Thyroid gland (tissue), 7 donors: ENCODE measurements around the genes SPRYD7, KCNRG and C13orf42.

- PRO-cap, 2 experiments, result no peak in any of the 2 experiments
- RAMPAGE, long total RNA, 5 experiments, result no peak in any of the 5 experiments
Observed at GRCh38 chr13:48783021-48783890, 129.5 kb downstream of the CYSLTR2 start.

DNA sequence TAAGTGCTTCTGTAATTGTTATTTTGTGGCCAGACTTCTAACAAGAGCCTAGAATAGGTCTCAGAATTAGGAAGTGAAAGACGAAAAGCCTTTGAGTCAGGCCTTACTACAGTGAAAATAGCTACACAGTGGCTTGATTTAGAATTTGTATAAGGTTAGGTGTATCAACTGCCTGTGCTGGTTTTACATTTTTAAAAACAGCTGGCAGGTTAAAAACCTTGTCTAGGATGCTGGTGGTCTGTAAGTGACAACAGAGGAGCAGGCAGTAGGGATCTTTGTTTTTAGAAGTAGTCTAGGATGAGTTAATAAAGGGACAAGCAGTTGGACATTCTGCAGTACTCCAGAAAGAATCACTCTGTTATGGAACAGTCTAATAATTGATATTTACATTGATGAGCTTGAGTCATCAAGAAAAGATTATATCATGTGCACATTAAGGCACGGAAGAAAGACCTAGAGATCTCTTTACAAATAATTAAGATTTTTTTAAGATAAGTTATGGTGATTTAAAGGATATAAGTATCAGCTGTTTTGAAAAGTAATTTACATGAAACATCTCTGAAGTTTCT lies 4.5 kb downstream of the FNDC3A start:
- PRO-cap, 2 experiments, result no peak in any of the 2 experiments
- RAMPAGE, long total RNA, 5 experiments, result no peak in any of the 5 experiments

DNA sequence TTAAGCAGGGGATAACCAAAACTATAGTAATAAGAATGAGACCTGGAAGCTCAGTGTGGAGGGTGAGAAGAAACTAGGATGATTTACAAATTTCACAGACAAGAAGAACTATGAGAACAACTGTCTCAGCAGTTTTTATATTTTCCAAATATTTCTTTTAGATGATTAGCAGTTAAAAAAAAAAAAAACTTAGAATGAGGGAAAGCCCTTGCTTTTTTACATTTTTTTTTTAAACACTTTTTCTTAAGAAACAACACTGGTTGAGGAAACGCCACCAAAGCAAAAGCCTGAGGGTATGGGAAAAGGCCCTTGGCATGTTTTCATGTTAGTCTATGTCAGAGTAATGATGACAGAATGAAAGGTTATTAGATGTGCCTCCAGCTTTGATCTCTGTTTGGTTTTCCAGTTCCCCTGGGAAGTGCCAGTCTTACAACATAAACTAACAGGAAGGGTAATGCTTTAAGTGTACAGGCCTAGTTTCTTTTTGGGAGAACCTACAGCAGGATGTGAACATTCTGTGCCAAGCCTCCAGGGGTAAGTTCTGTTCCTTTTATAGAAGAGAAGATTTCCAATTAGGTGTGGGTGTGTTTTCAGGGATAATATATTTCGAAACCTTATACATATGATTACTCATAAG lies 121.5 kb downstream of the FNDC3A start:
- PRO-cap, 2 experiments, result no peak in any of the 2 experiments
- RAMPAGE, long total RNA, 5 experiments, result no peak in any of the 5 experiments

DNA sequence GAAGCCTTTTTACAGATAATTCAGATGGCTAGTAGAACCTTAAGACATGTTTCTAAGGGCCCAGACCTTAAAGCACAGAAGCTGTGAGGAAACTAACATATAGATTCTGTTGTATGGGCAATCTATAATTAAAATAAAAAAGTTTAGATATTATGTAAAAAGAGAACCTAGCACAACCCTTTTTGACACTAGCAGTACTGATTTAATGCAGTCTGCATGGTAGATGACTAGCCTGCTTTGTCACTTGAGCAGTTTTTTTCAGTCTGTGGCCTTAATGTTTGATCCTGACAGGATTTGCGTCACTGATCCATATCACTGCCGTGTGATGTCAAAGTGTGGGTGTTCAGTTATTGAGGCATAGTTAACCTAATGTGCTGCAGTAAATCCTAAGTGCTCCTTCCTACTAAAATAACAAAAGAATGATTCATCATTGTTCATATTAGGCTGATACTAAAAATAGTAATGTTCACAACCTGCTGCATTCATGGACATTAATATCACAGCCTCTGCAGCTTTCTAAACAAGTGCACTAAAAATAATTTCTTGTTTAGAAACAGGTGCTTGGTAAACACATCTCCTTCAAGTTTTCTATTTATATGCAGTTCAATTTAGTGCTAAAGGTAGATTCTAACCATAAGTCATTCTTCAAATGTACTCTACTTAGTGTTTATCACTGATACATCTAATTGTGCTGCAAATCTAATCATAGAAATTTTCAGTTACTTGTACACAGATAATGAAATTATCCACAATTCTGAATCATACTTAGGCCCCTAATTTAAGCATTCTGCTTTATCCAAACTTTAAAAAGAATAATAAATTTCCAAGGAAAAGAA lies 121.9 kb upstream of the MLNR start:
- PRO-cap, 2 experiments, result peak in 2 of 2 experiments; most common plus-strand start position 465 of the sequence (in 1); most common minus-strand start position 239 of the sequence (in 1)
- RAMPAGE, long total RNA, 5 experiments, result no peak in any of the 5 experiments

DNA sequence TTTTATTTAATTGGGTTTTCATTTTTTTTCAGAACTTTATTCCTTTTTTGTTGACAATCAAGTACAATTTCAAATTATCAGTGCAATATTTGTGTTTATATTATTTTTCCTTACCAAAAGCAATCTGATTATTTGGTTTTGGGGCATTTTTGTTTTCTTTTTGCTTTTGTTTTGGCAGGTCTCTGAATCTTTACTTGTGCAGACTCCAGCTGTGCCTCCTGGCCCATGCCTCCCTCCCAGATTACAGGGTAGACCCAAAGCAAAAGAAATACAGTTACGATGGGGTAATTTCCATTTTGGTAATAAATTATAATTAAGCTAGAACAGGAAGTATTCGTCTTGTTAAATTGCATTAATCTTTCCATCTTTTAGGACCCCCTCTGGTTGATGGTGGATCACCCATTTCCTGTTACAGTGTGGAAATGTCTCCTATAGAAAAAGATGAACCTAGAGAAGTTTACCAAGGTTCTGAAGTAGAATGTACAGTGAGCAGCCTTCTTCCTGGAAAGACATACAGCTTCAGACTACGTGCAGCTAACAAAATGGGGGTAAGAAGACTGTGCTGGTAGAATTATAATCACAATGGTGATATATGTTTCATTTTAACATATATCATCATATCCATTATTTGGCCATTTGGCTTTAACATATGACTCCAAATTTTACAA lies 29.2 kb upstream of the MLNR start:
- PRO-cap, 2 experiments, result no peak in any of the 2 experiments
- RAMPAGE, long total RNA, 5 experiments, result no peak in any of the 5 experiments

GRCh38 chr13:49295216-49295928 lies 47.6 kb downstream of the CDADC1 start:
- PRO-cap, 2 experiments, result no peak in any of the 2 experiments
- RAMPAGE, long total RNA, 5 experiments, result no peak in any of the 5 experiments

DNA sequence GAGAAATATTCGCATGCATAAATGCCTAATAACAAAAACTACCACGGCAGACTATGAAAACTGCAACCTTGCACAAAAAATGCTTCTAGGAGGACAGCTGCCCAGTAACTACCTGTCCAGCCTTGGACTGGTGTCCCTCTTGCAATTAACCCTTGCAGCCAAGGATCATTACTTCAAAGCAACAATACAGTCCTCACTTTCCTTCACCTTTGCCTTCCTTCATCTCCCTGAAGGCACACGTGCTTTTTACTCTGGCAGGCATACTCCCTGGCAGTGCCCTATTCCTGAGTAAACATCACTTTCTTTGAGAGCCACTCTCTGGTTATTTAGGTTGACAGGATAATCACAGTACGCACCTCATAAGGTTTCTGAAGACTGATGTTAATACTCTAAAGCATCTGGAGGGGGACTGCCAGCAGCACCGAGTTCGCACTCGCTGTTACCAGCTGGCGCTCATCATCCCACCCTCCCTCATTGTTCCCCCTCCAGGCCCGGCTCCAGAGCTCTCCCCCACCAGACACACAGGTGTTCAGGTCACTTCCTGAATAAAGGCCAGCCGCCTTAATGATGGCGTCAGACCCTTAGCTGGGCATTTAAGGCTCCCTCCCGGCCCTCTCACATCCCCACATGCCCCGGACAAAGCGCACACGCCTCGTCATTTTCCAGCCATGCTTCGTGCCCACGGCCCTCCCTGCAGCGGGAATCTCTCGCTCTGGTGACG lies 57.3 kb downstream of the CDADC1 start:
- PRO-cap, 2 experiments, result peak in 2 of 2 experiments; most common plus-strand start position 325 of the sequence (in 2); most common minus-strand start position 221 of the sequence (in 1)
- RAMPAGE, long total RNA, 5 experiments, result no peak in any of the 5 experiments

- PRO-cap, 2 experiments, result peak in 2 of 2 experiments; most common plus-strand start chr13:49401474 (in 1); most common minus-strand start chr13:49401525 (in 1)
- RAMPAGE, long total RNA, 5 experiments, result start-site peak on the minus strand in 3 of 5 experiments, at chr13:49401327-49401525 at its widest, 23 to 273 reads per replicate
Observed at GRCh38 chr13:49401201-49401836, 42.5 kb downstream of the CAB39L start.

DNA sequence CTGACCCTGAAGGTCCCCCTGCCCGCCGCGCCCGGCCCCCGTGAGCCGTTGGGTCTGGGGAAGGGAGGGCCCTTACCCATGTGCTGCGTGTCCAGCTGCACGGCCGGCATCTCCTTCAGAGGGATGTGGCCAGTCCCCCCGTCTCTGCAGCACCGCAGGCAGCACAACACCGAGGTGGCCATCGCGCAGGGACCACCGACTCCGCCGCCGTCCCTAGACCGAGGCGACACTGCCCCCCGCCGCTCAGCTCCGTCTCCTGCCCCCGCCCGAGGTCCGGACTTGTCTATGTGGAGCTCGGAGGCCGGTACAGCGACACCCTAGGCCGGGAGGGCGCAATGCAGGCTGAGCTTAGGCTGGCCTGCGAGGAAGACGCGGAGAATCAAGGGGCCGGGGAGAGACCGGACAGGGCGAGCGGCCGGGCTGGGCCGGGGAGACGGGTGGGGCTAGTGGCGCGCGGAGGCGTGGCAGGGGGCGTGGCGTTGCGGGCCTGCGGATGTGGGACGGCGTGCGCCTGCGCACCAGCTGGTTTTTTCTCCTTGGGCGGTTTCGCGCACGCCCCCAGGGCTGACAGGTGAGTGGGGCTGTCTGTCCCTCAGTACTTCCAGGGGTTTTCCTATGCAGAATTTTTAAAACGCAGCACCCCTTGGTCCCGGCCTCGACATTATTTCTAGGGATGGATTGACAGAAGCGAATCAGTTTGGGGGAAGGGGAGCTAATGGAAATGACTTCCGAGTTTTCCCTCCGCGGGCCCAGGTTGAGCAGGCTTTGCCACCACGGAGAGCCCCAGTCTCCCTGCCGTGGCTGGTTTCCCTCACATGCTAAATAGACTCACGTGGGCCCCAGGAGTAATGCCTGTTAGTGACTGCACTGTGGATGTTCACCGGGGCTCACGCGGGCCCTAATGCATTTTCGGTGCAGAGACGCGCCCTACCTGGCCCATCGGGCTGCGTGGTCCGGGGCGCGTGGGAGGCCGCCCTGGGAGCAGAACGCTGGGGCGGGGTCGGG lies at the start of gene SPRYD7:
Gene SPRYD7 (minus strand): TSS at position 287 of the 1,005 bp plus-strand sequence.
- PRO-cap, 2 experiments, result peak in 2 of 2 experiments; most common plus-strand start position 525 of the sequence (in 1); most common minus-strand start position 254 of the sequence (in 2)
- RAMPAGE, long total RNA, 5 experiments, result start-site peak on the plus strand in 3 of 5 experiments, centred at positions 505 to 528 of the sequence, 6 to 11 reads per replicate; start-site peak on the minus strand in 5 of 5 experiments, centred at positions 254 to 348 of the sequence, 266 to 975 reads per replicate

GRCh38 chr13:50015126-50015605 lies at the start of gene KCNRG:
Gene KCNRG (plus strand): TSS chr13:50015444.
- PRO-cap, 2 experiments, result no peak in any of the 2 experiments
- RAMPAGE, long total RNA, 5 experiments, result no peak in any of the 5 experiments

DNA sequence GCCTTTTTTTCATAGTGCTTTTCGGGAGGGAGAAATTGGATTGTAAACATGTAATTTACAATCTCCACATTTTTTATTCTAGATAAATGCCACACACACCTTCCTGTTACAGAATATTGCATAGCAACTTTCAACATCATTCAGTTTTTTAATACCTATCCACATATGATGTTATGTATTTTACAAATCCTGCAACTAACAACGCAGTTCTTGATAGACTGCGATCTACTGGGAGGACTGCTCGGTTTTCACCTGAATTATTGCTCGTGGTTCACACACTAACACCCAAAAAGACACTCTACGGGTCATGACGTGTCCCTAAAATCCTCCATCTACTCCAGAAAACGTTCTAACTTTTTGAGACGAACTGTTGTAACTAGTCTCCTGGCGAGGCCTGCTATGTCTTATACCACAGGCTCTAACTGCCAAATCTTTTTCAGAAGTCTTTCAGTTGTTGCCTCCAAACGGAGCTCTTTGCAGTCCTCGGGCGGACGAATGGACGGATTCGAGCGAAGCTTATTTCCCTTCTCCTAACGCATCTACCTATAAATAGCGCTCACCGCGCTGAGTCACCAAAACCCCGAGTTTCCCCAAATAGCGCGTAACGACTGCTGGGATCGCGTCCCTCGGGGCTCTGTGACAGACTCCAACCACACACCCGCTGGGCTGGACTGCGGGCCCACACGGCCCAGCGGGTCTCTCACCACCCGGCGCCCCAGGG lies 108.3 kb downstream of the KCNRG start:
- PRO-cap, 2 experiments, result peak in 2 of 2 experiments; most common plus-strand start position 463 of the sequence (in 1); most common minus-strand start position 541 of the sequence (in 1)
- RAMPAGE, long total RNA, 5 experiments, result no peak in any of the 5 experiments

DNA sequence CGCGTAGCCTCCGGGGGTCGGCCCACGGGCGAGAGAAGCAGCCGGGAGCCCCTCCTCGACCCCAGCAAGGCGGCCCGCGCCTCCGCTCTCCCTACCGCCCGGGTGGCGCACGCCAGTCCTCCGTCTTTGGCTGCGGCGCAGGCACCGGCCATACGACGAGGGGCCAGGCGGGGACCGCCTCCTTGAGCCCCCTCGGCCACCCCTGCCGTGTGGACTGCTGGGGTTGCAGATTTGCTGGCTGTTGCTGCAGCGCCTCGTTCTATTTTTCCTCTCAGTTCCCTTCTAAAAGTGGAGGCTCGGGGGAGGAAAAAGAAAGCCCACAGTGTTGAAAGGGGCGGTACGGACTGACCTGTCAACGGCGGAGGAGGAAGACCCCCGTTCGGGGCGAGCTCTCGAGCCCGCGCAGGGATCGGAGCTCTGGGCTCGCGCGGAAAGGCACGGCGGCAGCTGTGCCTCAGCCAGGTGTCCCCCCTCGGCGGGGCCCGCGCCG lies 109.8 kb downstream of the KCNRG start:
- PRO-cap, 2 experiments, result peak in 2 of 2 experiments; most common plus-strand start position 228 of the sequence (in 2); most common minus-strand start position 128 of the sequence (in 2)
- RAMPAGE, long total RNA, 5 experiments, result no peak in any of the 5 experiments

DNA sequence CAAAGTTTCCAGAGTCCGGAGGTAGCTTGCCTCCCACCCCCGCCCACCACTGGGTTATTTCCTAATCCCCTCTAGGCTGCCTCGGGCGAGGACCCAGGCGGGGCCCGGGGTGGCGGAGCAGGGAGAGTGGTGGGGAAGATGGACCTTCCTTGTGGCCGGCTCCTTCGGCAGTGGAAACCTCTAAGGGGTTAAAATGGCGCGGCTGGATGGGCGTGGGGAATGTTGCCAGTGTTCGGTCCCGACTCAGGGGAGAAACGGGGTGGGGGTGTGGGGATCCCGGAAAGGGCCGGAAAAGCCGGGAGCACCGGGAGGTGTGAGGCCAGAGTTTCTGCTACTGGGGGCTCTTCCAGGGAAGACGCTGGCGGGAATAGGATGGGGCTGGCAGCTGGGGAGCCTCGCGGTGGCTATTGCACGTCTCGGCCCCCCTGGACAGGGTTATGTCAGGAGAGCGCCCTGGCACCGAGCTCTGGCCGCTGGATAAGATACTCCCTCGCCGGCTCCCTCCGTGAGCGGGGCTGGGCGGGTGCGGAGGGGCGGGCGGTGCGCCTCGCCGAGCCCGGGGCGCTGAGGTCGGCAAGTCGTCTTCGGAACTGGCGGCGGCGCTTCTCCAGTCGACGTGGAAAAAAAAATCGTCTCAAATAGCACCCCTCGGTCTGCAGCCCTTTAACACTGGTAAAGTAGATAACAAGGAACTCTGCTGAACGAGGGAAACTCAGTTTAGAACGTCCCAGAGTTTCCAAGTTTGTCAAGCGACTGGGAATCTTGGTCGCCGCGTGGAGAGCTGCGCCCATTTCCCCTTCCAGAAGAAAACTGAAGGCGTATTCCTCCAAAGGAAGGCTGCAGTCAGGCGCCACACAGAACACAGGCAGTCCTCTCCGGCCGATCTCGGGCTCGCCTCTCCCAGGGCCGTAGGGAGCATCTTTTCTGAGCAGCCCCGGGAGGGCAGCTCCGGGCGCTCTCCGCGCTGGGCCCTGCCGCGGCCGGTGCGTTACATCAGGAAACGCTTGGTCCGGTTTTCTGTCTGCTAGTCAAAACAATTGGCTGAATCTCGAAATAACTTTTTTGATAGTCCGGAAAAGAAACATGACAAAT lies 115.0 kb downstream of the KCNRG start:
- PRO-cap, 2 experiments, result peak in 2 of 2 experiments; most common plus-strand start position 581 of the sequence (in 1); most common minus-strand start position 330 of the sequence (in 1)
- RAMPAGE, long total RNA, 5 experiments, result no peak in any of the 5 experiments

DNA sequence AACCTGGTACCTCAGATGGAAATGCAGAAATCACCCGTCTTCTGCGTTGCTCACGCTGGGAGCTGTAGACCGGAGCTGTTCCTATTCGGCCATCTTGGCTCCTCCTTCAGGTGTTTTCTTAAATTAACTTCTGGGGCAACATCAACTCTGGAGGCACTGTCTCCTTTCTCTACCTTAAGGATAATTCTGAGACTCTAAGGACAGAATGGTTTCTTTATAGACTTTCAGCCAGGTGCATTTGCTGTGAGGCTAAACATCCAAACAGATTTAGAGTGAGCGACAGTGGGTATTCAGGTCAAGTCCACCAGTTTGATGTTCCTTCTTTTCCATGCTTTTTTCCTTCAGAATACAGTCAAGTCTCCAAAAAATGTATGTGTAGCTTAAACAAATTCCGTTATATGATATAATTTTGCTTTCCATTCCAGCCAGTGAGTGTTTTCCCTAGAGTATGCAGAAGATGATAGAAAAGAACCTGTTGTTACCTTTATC lies 171.0 kb downstream of the KCNRG start:
- PRO-cap, 2 experiments, result no peak in any of the 2 experiments
- RAMPAGE, long total RNA, 5 experiments, result no peak in any of the 5 experiments

DNA sequence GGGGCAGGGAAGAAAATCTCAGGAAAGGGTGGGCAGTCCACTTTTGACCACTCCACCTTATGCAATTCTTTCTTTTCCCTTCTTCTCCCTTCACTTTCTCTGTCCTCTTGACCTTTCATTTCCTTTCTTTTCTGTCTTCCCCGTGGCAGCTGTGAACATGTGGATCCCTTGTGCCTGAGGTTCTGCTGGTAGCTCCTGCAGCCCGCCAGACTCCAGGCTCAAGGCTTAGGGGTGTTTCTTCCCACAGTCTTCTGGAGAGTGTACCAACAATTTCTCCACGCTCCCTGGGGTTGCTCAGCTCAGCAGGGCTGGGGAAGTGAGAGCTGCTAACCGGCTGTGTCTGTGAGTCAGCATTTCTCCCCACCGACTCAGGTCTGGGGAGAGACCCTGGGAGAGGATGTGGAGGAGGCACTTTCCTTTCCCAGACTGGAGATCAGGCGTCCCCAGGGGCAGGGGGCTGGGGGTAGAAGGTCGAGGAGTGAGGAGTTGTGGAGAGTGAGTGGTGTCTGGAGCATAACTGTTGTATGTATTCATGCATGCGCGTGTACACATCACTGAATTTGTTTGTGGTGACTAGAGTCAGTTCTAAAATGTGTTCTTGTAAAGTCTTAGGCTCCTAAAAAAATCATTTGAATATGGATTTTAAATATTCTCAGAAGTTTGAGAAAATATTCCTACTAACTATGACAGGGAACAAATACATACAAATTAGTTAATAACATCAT lies 193.7 kb downstream of the KCNRG start:
- PRO-cap, 2 experiments, result peak in 1 of 2 experiments; most common plus-strand start position 371 of the sequence (in 1); most common minus-strand start position 428 of the sequence (in 1)
- RAMPAGE, long total RNA, 5 experiments, result no peak in any of the 5 experiments

GRCh38 chr13:50911439-50911829 lies 1.8 kb downstream of the RNASEH2B start:
- PRO-cap, 2 experiments, result no peak in any of the 2 experiments
- RAMPAGE, long total RNA, 5 experiments, result no peak in any of the 5 experiments

DNA sequence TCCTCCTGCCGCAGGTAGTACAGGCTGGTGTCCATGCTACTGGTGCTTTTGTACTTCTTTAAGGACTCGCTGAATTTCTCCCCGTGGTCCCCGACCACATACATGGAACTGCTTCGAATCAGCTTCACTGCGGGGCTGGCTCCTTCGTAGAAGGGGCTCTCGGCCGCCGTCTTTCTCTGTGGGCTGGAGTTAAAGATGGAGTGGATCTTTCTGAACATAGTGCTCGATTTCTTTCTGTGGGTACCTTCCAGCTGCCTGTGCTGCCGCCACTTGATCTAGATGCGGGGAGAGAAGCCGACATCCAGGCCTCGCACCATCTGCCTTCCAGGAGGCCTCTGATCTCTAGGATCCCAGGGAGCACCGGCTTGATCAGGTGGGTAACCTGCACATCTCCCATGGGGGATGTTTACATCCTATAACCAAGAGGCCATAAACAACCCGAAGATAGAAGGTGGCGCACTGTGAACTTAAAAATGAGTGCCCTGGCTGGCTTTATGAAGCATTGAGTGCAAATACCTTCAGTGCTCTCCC lies at the start of gene C13orf42:
Gene C13orf42 (minus strand): TSS at position 283 of the 531 bp plus-strand sequence.
- PRO-cap, 2 experiments, result no peak in any of the 2 experiments
- RAMPAGE, long total RNA, 5 experiments, result no peak in any of the 5 experiments

- PRO-cap, 2 experiments, result no peak in any of the 2 experiments
- RAMPAGE, long total RNA, 5 experiments, result no peak in any of the 5 experiments
Observed at GRCh38 chr13:51223514-51223967, 1.3 kb downstream of the FAM124A start.

DNA sequence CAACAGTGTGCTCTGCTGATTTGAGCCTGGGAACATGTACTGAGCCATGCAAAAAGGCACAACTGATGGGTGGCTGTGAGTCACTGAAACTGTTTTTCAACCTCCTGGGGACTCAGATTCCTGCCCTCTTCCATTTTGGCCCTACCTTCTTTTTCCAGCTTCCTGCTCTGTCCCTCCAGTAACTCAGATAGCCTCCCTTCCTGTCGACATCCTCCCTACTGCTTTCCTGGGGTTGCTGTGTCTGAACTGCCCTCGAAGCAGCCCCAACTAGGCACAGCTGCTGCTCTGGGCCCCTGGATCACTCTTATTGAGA lies 13.6 kb downstream of the FAM124A start:
- PRO-cap, 2 experiments, result no peak in any of the 2 experiments
- RAMPAGE, long total RNA, 5 experiments, result no peak in any of the 5 experiments

GRCh38 chr13:51371468-51372933 lies 32.5 kb downstream of the SERPINE3 start:
- PRO-cap, 2 experiments, result no peak in any of the 2 experiments
- RAMPAGE, long total RNA, 5 experiments, result no peak in any of the 5 experiments